Non-pigmented ciliary epithelial cell (primary cell): Measurements from ENCODE around the genes TCIRG1 and C11orf24.

- RRBS: no CpG with 5 or more reads among the region's 6 CpGs
Measured at GRCh38 chr11:67652564-67652953, 2.0 kb upstream of the ACY3 start.

- RRBS: no CpG with 5 or more reads among the region's 8 CpGs
Measured at GRCh38 chr11:67728080-67728756, 53.8 kb upstream of the ALDH3B2 start.

DNA sequence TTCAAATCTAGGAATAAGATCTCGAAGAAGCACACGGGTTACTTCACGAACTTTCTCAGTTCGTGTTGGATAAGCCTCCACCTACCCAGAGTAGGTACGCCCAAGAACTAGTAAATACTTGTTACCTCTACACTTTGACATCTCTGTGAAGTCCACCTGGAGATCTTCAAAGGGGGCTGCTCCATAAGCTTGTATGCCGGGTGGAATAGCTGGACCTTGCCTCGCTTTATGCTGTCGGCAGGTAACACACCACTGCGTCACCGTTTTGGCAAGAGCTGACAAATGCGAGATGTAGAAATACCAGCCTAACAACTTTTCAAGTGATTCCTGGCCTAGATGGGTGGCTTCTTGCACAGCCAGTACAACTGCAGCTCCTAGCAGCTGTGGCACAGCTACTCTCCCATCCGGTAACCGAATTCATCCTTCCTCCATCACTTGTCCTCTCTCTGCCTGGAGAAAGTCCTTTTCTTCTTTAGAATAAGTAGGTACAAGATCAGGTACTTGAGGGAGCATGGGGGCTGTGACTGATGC is 155.4 kb downstream of the UNC93B1 start:
- RRBS: no CpG with 5 or more reads among the region's 13 CpGs

DNA sequence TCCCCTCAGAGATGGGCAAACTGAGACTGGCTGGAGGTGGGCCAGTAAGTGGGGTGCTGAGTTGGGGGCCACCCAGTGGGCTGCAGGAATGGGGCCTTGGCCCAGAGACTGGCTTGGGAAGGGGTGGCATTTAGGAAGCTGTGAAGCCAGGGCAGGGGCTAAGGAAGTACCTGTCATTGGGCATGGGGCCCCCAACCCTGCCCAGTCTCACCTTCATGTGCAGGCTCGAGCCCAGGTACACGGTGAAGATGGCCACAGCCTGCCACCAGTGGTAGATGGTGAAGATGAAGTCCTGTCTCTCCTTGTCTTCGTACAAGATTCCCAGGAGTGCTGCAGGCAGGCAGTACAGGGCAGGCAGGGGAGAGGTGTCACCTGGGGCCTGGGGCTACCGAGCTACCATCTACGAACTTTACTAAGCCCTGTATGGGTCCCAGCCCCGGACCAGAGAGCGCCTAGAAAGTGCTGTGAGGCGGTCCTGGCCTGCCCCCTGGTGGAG is 10.4 kb downstream of the UNC93B1 start:
- RRBS: no CpG with 5 or more reads among the region's 8 CpGs

DNA sequence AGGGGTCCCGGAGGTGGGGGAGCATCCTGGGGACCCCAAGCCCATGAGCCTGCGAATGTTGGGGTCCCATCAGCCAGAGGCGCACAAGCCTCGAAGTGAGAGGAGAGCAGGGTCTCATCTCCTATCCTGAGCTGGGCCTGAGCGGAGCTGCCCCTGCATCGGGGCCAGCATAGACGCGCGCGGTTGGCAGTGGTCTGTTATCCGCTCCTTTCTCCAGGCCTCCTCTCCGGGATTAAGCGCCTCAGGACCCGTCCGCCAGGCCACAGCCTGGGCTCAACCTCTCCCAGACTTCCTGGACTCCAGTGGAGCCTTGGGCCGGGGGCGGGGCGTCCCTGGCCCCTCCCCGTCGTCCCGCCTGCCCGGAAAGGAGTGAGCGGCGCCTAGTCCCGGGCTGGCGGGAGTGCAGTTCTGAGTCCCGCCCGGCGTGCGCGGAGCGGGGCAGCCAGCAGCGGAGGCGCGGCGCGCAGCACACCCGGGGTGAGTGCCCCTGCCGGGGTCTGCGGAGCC is at the start of gene TCIRG1:
TSS of gene TCIRG1 (plus strand) at position 383 of the 507 bp plus-strand sequence.
- RRBS: 2% methylated on average over 24 of the region's 40 CpGs

DNA sequence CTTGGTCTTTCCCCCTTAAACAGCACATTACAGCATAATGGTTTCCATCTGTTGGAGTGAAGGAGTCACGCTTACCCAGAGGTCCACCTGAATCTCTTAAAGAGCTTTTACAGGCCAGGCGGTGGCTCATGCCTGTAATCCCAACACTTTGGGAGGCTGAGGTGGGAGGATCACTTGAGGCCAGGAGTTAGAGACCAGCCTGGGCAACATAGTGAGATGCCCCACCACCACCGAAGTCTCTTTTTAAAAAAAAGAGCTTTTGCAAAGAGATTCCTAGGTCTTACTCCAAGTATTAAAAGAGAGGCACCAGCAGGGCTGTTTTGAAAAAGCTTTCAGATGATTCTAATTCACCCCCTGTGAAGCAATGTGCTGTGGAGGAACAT is 36.7 kb downstream of the TCIRG1 start:
- RRBS: no CpG with 5 or more reads among the region's 3 CpGs

GRCh38 chr11:68216017-68217100 is 3.3 kb upstream of the KMT5B start:
- RRBS: 64% methylated on average over 8 of the region's 27 CpGs

DNA sequence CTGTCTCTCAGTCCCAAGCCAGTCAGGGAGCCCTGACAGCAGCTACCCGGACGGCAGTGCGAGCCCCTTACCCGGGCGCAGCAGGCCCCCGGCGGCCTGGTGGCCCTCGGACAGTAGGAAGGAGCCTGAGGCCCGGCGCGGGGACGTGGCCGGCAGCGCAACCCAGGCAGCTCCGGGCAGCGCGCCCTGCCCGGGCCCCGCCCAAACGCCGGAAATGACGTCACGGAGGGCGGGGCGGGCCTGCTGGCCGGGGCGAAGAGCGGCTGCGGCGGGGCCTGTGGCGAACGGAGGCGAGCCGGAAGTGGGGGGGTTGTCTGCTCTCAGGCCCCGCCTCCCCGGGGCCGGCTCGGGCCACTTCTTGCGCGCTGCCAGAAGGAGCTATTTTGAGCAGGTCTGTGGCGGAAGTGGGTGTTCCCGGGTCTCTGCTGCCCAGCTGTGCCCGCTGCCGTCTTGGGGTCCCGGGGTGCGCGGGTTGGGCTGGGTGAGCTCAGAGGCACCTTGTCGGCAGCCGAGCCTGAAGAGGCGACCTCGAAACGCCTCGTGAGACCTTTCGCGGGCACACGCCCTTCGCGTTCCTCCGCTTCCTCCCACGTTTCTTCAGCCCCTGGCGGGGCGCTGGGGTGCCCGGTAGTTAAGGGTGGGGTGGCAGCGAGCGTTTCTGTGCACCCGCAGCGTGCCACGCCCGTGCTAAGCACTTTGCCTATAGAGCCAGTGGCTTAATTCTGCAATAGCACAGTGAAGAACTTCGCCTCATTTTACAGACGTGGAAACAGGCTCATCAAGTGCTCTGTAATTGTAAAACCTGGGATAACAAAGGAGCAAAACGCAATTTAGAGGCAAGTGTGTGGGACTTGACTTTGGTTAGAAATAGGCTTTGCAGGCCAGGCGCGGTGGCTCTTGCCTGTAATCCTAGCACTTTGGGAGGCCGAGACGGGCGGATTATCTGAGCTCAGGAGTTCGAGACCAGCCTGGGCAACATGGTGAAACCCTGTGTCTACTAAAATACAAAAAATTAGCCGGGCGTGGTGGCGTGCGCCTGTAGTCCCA is at the start of gene C11orf24:
TSS of gene C11orf24 (minus strand) at position 188 of the 1,047 bp plus-strand sequence.
- RRBS: 2% methylated on average over 27 of the region's 82 CpGs

DNA sequence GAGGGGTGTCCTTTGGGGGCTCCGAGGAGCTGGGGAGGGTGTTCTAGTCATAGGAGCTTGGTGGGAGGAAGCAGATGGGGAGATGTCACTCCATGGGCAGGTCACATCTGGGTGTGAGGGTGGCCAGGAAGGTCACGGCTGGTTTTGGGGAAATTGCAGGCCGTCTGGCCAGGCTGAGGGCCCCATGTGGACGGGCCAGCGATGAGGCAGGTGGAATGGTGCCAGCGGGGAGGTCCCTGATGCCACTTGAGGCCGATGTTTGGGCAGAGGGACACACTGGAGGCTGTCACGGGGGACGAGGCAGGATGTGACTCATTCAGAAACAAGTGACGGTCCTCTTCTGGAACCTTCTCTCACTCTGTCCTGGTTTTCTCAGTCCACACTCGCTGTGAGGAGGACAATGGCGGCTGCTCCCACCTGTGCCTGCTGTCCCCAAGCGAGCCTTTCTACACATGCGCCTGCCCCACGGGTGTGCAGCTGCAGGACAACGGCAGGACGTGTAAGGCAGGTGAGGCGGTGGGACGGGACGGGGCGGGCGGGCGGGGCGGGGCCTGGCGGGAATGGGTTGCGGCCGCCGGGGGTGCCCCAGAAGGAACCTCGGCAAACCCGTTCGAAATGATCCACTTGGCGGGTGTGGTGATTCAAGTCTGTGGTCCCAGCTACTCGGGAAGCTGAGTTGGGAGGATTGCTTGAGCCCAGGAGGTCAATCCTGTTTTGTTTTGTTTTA is 53.0 kb downstream of the LRP5 start:
- RRBS: no CpG with 5 or more reads among the region's 33 CpGs

DNA sequence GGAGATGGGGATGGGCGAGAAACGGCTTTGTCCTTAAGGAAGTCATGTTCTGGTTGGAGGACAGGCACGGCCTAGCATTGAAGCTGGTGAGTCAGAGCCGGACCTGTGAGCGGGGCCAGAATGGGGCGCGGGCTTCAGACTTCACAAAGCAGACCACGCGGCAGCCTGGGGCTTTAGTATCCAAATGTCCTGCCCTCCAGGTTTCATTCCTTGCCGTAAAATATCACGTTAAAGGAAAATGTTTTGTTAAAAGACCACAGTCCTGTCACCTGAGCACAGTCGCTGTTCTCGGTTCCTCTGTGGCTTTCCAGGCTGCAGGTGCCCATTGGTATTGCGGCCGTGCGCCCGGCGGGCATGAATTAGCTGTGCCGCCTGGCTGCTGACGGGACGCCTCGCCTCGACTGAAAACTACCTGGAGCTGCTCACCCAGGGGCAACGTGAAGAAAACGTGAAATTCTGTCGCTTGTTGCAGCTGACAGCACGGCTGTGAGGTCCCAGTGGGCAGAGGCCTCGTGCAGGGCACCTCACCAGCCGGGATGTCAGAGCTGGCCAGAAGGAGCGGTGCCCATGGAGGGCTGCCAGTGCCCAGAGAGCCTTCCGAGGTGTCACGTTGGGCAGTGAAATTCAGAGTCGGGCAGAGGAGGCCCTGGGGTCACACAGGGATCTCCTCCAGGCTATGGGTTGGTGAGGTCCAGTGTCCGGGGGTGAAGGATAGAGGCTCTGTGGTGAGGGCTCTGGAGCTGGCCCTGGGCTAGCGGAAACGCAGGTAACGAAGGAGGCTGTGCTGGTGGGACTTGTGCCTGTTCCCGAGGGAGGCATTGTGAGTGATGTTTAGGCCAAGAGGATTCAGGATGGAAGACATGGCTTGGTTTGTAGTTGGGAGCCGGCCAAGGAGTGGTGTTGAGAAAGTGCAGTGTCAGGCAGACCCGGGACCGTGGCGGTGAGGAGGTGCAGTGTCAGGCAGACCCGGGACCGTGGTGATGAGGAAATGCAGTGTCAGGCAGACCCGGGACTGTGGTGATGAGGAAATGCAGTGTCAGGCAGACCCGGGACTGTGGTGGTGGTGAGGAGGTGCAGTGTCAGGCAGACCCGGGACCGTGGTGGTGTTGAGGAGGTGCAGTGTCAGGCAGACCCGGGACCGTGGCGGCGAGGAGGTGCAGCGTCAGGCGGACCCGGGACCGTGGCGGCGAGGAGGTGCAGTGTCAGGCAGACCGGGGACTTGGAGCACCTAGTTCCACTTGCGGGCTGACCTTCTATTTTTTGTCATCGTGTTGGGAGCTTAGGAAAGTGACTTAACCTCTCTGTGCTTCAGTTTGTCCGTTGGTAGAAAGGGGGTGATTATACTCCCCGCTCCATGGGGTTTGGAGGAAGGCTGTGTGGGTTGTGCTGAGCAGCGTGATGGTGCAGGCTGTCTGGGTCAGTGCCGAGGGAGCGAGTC is 59.4 kb downstream of the LRP5 start:
- RRBS: 93% methylated on average over 4 of the region's 66 CpGs

DNA sequence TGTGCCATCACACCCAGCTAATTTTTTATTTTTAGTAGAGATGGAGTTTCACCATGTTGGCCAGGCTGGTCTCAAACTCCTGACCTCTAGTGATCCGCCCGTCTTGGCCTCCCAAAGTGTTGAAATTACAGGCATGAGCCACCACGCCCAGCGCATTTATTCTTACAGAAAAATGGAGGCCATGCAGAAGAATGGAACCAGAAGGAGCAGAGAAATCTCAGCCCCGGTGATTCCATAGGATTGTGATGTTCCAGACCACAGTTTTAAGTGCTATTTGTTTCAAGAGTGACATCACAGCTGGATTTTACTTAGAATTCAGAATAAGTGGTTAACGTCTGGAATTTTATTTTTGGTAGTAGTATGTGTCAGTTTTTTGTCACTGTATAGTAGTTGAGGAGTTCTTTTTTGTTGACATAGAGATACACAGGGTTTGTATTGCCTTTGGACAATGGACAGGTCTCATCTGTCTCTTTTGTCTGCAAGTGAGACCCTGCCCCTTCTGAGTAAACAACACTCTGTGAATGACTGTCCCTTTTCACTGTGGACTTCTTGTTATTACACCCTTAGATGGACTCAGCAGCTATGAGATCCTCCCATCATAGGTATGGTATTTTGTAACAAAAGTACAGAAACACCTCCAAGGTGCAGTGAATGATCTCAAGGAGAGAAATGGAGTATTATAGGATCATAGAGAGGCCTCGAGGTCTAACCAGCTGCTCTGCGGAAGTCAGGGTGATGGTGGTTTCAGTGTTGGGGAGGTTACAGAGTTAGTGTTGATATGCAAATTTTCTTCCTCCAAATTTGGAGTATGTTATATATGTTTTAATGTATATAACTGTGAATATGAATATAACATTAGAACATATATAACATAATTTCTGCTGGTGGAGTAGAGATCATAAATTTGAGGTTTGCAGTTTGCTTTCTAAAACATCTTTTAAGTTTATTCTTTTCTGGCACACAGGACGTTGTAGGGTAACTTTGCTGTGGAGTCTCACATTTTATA is 7.7 kb downstream of the PPP6R3 start:
- RRBS: no CpG with 5 or more reads among the region's 9 CpGs

DNA sequence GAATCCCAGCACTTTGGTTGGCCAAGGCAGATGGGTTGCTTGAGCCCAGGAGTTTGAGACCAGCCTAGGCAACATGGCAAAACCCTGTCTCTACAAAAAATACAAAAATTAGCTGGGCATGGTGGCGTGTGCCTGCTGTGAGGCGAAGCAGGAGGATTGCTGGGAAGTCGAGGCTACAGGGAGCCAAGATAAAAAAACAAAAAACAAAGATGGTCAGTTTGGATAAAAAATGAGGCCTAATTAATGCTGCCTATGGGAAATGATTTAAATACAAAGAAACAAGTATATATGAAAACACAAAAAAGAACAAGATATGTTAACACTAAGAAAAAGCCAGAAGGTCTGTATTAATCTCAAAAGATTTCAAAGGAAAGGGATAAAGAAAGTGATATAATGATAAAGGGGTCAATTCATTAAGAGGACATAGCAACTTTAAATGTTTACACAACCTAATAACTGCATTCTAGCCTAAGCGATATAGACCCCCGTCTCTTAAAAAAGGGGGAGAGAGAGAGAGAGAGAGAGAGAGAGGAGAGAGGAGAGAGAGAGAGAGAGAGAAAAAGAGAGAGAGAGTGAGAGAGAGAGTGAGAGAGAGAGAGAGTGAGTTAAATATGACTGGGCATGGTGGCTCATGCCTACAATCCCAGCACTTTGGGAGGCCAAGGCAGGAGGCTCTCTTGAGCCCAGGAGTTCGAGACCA is 90.4 kb upstream of the GAL start:
- RRBS: no CpG with 5 or more reads among the region's 6 CpGs

DNA sequence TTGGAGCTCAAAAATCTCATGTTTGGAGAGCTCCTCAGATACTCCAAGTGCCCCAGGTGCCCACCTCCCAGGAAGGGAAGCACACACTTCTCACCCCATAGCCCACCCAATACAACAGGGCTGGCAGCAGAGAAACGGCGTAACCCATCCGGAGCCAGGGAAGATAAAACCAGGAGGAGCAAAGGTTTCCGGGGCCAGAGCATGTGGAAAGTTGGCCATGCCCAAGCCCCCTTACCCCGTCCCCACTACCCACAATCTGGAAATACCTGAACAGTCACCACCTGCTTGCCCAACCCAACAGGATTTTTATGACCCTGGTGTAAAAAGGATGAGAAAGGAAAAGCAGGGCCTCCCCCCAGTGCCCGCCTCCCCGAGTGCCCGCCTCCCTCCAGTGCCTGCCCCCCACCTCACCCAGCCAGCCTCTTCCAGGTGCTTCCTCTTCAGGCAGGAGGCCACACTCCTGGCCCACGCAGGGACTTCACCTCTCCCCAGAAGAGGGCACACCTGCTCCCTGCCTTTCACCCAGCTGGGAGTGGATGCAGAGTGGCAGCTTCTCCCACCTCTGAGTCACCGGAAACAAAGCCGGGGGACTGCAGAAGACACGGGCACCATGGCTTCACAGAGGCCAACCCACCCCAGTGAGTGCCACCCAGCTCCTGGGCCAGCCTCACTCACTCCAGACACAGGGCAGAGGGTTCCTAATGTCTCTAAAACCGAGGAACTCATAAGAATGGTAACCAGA is 16.2 kb downstream of the CPT1A start:
- RRBS: 60% methylated on average over 1 of the region's 13 CpGs

DNA sequence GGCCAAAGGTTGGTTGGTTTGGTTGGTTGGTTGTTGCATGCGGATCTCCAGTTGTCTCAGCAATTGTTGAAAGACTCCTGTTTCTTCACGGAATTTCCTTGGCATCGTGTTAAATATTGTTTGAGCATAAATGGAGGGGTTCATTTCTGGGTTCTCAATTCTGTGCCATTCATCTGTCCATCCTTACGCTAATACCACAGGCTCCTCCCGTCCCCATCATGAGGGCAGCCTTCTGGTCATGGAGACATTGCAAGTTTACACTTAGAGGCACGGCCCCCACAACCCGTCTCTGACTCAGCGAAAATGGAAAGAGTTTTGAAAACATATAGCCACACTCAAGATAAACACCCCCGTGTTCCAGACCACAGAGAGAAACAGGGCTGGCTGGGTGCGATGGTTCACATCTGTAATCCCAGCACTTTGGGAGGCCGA is 35.0 kb downstream of the MRGPRD start:
- RRBS: no CpG with 5 or more reads among the region's 11 CpGs

- RRBS: no CpG with 5 or more reads among the region's 22 CpGs
Measured at GRCh38 chr11:69011914-69012828, 875 bp downstream of the MRGPRF start.

DNA sequence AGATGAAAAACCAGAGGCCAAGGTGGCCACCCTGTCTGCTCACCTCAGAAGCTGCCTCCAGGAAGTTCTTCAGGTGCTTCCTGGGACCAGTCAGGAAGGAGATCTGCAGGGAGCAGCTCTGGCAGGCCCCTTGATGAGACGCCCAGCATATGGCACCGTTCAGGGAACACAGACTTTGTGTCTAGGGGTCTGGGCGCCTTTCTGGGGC is 1.3 kb downstream of the TPCN2 start:
- RRBS: no CpG with 5 or more reads among the region's 3 CpGs

GRCh38 chr11:69298457-69298988 is 4.6 kb downstream of the MYEOV start:
- RRBS: no CpG with 5 or more reads among the region's 17 CpGs

GRCh38 chr11:69321992-69322575 is 28.1 kb downstream of the MYEOV start:
- RRBS: no CpG with 5 or more reads among the region's 5 CpGs

DNA sequence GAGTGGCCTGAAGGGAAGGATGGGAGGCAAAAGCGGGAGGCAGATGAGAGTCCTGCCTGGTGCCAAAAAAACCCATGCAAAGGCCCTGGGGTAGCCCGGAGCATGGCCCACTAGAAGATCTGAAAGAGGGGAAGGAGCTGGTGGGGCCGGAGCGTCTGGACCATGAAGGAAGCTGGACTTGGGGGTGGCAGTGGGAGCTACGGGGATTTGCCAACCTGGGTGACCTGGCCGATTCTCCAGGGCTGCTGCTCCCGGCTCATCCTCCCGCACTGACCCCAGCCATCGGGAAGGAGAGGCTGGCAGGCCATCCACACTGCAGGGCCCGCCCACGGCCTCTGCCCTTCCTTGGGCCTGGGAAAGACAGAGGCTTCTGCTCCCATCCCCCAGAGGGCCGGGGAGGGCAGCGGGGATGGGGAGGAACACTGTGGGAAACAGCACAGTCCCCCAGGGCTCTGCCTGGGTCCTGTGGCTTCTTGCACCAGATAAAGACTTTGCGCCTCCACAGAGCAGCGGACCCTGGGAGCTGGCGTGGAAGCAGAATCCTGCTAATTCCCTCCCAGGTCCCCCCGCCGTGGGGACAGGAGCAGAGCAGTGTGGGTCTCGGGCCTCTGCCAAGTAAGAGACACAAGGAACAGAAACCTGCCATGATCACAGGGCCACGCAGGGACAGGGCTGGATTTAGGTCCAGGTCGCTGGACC is 100.4 kb downstream of the MYEOV start:
- RRBS: 98% methylated on average over 5 of the region's 21 CpGs

DNA sequence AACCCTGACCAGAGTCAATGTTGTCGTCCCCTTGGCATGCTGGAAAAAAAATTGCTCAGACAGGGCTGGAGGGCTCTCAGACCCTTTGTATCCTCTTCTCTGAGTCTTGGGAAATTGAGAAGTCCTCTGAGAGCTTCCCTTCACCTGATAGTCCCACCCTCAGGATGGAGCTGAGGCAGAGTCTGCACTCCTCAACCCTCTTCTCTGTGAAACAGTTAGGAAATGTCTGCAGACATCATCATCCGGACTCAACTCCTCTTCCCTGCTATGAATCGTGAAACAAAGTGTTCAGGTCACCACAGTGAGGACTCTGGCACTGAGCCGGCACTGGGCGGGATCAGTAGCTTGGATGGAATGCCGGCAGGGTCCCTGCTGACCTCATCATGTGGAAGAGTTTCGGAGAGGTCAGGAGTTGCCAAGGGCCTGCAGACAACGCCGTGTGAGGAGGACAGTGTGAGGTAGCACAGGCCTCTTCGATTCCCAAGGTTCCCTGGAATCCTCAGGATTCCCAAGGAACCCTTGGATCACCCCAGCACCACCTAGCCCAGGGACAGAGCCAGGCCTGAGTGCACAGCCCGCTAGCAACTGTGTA is 160.4 kb upstream of the CCND1 start:
- RRBS: 4% methylated on average over 3 of the region's 11 CpGs